Aortic smooth muscle cell (primary cell): ENCODE data around the gene CXCR4.

DNA sequence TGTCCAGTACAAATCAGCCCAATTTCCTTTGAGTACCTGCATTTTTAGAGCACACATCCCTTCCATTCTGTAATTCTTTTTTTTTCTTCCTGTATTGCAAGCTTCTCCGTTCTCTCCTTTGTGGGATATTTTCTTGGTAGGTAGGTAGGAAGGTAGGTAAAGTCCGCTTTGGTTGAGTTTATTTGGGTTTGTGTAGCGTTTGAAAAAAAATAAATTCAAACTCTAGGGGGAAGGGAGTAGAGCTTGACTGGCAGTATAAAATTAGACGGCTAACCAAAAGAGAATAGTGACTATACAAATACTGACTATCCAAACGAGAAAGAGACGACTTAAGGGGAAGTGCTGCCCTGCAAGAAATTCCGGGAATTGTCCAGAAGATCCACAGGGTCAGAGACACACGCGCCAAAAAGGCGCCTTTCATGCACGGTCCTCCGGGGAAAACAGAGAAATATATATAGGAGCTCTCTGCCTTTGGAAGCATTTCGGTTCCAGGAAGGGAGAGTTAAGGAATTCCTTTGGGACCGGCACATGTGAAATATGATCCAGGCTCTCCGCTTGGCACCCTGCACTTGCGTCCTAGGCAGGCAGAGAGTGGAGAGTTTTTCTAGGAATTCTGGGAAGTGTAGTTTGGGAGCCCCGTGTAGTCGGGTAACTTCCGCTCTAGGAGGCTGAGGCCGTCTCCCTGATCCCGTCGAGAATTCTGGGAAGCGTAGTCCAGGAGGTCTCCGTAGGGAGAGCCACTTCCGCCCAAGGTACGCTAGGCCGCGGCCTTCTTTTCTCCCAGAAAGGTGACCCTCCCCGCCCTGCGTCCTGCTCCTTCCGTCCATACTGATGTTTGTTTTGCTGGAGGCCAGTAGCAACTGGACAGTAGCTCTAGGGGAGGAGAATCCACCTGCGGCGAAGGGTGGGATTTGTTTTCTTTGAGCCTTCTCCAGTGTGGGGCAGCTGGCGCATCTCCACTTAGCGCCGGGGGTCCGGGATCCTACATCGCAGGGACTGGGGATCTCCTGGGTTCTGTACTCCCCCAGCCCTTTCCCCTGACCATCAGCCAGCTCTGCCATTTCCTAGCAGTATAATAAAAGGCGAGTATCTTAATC lies 69.5 kb upstream of the GPR39 start:
- RRBS = no CpG with 5 or more reads among the region's 39 CpGs

DNA sequence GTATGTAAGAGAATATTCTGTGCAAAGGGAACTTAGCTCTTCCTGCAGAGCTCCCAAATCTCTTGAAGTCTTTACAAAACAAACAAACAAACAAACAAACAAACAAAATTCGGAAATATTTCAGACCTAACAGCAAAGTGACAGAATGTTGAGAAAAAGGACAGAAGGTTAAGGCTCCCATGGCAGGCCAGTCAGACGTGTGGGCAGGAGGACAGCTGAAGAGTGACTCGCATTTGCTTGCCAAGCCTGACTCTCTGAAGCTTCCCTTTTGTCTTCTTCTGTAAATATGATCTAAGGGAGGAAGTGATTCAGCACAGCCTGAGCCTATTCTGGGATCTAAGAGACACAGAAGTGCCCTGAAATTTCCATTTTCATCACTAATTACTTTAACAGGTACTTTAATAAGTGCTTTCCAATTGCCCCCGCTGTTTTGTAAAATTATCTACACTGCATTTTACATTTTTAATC lies 134.0 kb upstream of the LYPD1 start:
- RRBS = no CpG with 5 or more reads among the region's 4 CpGs

GRCh38 chr2:133469671-133470200 lies 98.5 kb downstream of the NCKAP5 start:
- RRBS = no CpG with 5 or more reads among the region's 7 CpGs

DNA sequence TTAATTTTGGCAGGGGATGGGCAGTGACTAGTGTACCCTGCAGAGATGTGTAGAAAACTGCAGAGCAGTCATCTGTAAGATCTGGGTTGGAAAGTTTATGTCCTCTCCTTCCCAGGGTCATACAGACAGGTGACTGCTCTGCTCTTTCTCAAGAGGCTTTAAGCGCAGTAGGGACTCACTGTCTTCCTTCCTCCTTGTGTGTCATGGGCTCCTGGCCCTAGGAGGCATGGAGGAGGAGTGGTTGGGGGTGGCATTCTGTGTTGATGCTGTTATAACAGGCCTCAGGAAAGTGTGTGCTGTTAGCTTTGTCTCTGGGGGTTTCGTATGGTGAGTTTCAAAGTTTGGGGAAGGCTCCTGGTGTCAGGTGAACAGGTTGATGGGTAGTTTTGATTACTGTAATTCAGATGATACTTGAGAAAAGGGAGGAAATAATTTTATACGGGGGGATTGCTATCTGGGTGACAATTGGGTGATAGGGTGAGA lies 130.5 kb upstream of the MGAT5 start:
- RRBS = no CpG with 5 or more reads among the region's 3 CpGs

DNA sequence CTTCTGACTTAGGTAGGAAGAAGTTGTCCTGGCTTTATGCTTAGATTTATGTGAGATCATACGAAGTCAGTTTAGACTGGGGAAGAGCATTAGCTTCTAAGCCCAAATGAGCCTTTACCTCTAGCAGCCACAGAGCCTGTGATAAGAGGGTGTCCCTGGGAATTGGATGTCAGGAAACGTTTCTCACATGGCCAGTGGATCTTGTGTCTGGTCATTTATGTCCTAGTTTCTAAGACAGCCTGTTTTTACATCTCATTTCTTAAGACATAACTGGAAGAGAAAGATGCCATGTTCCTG lies 79.9 kb upstream of the MGAT5 start:
- RRBS = no CpG with 5 or more reads among the region's 2 CpGs

DNA sequence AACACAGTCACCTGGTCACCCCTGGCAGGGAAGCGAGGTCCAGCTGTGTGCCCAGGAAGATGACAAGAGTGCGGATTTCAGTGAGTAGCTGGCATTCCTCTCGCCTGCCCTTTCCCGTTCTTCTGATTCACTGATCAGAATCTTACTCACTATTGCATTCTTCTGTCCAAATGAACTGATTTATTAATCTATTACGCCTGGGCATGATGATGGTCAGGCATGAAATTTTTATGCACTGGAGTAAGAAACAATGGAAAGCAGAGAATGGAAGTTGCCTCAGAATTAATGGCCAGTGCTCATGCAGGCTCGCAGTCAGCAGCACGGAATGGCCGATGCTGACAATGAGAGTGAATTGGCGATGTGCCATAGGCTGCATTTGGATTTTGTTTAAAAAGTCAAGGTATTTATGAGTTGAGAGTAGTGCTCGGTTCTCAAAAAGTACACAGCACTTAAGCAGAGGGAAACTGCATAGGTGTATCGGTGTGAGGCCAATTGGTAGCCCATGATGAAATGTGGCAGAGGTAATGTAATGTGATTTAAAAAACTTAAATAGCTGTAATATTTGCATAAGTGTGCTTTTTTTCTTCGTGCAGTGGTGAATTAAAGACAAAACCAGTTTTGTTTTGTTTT lies 76.3 kb upstream of the MGAT5 start:
- RRBS = no CpG with 5 or more reads among the region's 12 CpGs

DNA sequence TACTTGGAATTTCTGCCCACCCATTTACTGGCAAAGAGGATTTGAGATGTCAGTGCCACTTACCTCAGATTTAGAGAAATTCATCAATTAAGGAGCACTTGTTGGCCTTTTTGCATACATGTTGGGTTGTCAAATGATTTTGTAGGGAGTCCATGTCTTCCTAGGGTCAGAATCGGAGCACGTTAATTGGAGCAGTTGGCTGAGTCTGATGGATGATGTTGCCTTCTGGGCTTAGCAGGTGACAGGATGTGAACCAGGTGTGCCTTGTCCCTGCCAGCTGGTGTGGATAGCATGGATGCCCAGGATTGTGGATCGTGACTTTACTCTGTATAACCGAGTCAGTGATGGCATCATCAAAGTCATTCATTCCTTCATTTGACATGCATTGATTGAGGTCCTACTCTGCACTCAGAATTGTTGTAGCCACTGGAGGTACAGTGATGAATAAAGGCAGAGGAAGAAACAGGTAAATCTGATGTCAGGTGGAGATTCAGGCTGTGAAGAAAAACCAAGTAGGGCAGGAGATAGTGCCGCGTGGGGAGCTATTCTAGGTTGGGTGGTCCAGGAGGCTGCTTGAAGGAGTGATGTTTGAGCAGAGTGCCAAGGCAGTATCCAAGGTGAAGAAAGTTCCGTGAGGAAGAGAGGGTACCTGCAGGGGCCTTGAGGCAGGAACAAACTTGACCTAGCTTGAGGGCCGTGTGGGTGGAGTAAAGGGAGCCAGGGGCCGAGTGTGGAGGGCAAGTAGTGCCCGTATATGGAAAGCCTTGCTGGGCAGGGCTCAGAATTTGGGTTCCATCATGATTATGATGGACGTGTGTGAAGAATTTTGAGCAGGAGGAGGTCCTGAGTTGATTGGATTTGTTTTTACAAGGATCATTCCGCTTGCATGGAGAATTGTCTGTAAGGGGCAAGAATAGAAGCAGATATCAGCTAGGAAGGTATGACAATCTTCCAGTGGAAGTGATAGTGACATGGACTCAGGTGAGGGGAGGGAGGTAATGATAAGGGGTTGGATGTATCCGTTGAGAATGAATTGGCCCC lies 67.2 kb upstream of the MGAT5 start:
- RRBS = no CpG with 5 or more reads among the region's 13 CpGs

DNA sequence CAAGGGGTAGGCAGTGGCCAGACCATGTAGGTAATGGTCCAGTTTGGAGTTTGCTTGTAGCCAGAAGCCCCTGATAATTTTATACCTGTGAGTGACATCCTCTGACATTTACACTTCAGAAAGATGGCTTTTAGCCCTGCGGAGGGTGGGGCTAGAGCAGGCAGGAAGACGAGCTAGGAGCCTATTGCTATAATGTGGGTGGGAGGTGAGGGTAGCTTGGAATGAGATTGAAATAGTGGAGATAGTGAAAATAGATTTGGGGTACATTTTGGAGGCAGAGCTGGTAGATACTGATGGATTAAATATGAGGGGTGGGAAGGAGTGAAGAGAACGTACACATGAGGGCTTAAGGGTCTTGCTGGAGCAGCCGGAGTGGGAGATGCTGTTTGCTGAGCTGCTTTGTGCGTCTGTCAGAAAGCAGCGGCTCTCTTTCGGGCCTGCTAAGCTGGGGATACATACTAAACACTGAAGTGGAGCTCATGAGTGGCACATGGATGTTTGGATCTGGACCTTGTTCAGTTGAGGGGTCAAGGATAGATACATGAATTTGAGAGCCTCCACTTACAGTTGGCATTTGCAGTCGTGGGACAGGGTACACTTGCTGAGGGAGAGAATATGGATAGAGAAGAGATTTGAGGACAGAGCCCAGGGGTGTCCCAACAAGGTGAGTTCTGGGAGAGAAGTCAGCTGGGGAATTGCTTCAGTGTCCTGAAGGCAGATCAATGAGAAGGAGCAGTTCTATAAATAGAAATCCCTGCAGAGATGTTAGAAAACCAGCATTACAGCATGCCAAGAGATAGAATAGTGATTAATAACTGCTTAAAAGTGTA lies 48.5 kb upstream of the MGAT5 start:
- RRBS = no CpG with 5 or more reads among the region's 8 CpGs

GRCh38 chr2:134232038-134232925 lies 21.6 kb upstream of the MGAT5 start:
- RRBS = no CpG with 5 or more reads among the region's 3 CpGs

DNA sequence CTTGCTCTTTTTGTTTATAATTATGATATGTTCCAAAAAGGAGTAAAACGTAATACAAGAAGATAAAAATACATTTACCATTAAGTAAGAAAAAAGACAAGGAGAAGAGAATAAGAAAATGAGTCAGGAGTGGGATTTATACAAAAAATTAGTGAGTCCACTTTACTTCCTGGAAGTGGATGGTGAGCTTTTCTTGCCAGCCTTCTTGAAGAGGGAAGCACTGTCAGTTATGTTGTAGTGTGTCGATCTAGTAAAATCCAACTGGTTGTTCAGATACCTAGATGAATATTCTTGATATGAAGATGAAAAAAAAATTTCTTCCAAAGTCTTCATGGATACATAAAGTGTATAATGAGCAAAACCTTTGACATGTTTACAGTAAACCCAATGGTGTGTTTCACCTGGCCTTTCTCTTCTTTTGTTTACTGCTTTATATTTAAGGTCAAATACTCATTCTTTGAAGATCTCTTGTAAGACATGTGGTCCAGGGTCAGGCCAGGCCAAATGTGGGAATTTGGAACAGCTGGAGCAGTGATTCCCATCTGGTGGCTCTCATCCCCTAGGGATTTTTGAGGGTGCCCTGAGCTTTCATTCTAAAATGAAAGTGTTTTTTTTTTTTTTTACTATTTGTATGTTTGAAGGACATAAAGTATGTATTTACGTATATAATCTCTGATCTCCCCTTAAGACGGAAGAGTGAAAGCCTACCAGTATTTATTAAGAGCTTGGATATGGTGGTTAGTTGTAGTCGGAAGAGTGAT lies 13.9 kb upstream of the MGAT5 start:
- RRBS = no CpG with 5 or more reads among the region's 5 CpGs

- RRBS = no CpG with 5 or more reads among the region's 4 CpGs
Observed at GRCh38 chr2:134258453-134258984, 4.6 kb downstream of the MGAT5 start.

- RRBS = no CpG with 5 or more reads among the region's 2 CpGs
Observed at GRCh38 chr2:134401699-134402052, 147.8 kb downstream of the MGAT5 start.

- RRBS = no CpG with 5 or more reads among the region's 8 CpGs
Observed at GRCh38 chr2:134410616-134411561, 157.0 kb downstream of the MGAT5 start.

DNA sequence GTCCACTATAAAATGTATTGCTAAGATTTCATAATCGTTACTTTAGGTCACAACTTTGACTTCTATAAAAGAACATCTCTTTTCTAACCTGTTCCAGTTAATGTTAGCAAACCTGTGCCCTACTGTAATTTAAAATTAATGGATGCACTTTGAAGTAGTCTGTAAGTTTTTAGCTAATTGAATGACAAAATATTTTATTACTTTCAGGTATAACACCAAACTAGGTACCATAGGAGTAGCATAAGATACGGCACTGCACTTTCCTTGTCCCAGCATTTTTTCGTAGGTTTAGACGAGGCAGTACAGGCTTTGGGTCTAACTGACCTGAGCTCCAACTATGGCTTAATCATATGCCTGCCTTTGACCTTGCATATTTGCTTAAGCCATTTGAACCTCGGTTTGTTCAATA lies 103.8 kb downstream of the R3HDM1 start:
- RRBS = no CpG with 5 or more reads among the region's 5 CpGs

- RRBS = no CpG with 5 or more reads among the region's 1 CpG
Observed at GRCh38 chr2:135724216-135724840, 17.3 kb upstream of the UBXN4 start.

GRCh38 chr2:135876545-135876869 lies 264 bp upstream of the MCM6 start:
- RRBS = no CpG with 5 or more reads among the region's 15 CpGs

- RRBS = no CpG with 5 or more reads among the region's 6 CpGs
Observed at GRCh38 chr2:135997286-135997854, 11.9 kb upstream of the DARS1 start.

DNA sequence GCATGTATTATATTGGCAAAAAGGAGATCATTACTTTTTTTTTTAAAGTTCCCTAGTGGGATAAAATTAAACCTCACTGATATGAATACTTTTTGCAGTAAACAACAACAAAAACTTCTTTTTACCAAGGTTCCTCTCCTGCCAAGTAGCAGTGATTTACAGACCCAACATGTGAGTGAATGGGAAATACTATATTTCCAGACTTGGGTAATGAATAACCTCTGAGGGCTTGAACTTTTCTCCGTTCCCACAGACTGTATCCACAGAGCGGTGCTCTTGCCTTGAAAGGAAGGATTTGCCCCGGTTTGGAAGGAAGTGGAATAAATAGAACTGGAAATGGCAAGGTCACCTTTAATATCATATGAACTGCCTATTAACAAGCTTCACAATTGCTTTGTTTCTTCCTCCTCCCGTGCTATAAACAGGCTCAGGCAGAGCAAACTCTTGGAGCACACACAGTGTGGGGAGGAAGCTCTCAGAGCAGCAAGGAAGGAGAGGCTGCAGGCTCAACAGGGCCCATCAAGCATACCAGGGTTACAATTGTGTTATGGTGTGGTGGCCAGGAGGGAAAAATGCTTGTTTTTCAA lies 28.5 kb upstream of the DARS1 start:
- RRBS = no CpG with 5 or more reads among the region's 4 CpGs

GRCh38 chr2:136118010-136118833 lies at the start of gene CXCR4:
TSS of gene CXCR4 (minus strand) at chr2:136118149.
- RRBS = no CpG with 5 or more reads among the region's 45 CpGs

DNA sequence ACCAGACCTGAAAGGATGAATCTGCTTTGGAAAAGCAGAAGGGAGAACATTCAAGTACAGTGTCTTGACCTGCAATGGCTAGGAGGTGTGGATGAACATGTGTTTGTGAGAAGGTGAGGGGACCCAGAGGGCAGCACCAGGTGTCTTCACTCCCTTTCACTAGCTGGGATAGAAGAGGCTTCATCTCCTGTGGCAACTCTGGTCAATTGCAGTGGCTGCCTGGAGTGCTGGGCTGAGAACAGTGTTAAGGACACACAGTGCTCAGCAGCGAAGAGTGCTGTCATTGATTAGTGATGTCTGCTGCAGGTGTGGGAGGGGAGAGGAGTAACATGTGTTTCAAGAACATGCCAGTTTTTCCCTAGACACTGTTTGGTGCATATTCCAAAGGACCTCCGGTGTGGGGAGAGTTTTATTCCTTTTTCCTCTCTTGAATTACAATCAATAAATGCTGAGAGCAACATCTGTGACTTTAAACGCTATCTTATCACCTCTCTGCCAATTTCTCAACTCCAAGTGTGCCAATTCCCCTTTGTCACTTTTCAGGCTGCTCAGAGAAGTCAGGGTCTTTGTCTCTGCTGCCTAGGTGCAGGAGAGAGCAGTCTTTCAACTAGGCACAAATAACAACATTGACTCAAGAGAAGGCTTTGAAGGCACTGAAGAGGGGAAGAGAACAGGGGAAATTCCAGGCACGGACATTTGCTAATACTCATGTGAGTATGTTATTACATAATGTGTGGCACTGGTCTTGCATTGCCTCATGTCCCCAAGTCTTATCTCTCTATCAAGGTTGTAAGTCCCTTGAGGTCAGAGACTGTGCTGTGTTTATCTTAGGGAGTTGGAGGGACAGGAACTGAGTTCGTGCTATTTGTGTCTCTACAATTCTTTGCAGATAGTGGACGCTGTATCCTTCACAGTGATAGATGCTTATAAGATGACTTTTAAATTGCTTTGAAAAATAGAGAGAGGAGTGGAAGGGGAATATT lies 96.1 kb upstream of the CXCR4 start:
- RRBS = no CpG with 5 or more reads among the region's 6 CpGs